Thoracic aorta endothelial cell (primary cell): ENCODE measurements around the genes ZNF12, COL28A1 and MIOS.

DNA sequence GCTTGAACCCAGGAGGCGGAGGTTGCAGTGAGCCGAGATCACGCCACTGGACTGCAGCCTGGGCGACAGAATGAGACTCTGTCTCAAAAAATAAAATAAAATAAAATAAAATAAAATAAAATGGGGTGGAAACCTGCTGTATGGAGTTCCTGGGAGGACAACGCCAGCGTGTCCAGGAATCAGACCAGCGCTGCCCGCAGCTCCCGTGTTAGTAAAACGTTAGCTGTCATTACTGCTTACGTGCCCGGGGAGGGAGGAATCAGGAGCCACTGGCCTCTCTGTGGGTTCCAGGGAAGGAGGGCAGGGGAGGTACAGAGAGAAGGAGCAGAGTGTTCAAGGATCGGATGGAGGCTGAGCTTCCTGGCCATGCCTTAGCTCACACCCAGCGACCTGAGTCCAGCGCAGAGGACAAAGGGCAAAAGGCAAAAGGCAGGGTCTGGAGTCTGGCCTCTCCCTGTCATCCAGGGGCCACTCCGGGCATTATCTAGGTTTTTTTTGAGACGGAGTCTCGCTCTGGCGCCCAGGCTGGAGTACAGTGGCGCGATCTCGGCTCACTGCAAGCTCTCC is 22.2 kb upstream of the ACTB start:
- CAGE, long polyA plus RNA, result no peak

GRCh38 chr7:5636003-5636284 is 43.3 kb downstream of the FSCN1 start:
- CAGE, long polyA plus RNA, result no peak

GRCh38 chr7:5690827-5691645 is 90.4 kb downstream of the RNF216 start:
- CAGE, long polyA plus RNA, result no peak

DNA sequence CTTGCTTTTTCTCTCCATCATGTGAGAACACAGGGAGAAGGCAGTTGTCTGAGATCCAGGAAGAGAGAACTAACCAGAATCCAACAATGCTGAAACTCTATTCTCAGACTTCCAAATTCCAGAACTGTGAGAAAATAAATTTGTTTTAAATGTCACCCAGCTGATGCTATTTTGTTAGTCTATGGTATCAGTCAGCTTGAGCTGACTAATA is 15.0 kb downstream of the RNF216 start:
- CAGE, long polyA plus RNA, result no peak

GRCh38 chr7:5831034-5831833 is 49.4 kb upstream of the OCM start:
- CAGE, long polyA plus RNA, result no peak

GRCh38 chr7:6015697-6016387 is 6.8 kb downstream of the AIMP2 start:
- CAGE, long polyA plus RNA, result no peak

DNA sequence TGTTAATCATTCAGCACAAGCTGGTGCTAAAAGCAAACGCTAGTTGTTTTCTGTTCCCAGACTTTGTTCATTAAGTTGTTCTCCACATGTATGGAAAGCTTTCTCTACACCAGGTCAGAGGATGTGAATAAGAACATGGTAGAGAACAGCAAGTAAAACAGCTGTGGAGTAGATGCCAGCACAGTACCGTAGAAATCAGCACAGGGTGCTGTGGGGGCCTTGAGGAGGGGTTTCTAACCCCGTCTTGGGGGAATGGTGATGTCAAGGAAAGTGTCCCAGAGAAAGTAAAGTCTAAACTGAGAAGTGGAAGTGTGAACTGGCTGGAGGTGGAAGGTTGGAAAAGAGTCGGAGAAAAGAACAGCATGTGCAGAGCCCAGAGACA is 4.1 kb downstream of the USP42 start:
- CAGE, long polyA plus RNA, result no peak

DNA sequence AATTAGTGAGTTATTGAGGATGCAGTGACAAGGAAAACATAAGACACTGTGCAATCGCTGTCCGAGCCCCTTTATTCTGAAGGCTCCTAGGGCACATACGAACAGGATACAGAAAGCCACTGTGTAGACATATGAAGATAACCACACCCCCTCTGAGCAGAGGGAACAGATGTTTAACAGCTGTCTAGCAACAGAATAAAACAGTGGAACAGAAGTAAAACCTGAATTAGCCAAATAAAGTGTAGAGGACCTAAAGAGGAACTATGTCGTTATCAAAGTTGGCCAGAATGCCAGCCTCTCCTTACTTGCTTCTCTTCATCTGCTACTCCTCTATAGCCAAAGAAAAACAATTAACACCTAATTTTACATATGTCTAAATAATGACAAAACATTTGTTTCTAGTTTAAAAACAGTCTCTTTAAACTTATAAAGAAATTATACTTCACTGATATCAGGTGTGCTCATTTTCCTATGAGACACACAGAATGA is 43.5 kb downstream of the CYTH3 start:
- CAGE, long polyA plus RNA, result no peak

DNA sequence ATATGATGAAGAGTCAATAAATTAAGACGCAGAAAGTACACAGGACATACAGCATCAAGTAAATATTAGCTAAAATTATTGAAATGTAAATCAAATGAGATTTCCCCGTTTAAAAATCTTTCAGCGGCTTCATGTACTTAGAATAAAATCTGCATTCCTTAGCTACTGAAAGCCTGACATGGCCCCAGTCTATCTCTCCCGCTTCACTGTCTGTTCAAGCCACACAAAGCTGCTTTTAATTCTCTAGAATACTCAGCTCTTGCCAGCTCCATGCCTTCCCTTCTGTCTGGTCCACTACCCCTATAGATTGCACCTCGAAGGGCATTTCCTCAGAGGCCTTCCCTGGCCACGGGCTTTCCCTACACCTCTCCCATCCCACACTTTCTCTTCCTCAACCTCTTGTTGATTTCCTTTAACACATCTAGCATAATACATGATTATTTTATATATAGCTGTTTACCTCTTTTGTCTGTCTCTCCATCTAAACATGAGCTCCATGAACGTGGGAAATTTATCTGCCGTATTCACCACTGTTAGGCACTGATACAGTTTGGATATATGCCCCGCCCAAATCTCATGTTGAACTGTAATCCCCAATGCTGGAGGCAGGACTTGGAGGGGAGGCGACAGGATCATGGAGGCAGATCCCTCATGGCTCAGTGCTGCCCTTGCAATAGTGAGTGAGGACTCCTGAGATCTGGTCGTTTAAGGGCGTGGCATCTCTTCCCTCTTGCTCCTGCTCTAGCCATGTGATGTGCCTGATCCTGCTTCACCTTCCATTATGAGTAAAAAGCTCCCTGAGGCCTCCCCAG is 5.9 kb downstream of the CYTH3 start:
- CAGE, long polyA plus RNA, result no peak

DNA sequence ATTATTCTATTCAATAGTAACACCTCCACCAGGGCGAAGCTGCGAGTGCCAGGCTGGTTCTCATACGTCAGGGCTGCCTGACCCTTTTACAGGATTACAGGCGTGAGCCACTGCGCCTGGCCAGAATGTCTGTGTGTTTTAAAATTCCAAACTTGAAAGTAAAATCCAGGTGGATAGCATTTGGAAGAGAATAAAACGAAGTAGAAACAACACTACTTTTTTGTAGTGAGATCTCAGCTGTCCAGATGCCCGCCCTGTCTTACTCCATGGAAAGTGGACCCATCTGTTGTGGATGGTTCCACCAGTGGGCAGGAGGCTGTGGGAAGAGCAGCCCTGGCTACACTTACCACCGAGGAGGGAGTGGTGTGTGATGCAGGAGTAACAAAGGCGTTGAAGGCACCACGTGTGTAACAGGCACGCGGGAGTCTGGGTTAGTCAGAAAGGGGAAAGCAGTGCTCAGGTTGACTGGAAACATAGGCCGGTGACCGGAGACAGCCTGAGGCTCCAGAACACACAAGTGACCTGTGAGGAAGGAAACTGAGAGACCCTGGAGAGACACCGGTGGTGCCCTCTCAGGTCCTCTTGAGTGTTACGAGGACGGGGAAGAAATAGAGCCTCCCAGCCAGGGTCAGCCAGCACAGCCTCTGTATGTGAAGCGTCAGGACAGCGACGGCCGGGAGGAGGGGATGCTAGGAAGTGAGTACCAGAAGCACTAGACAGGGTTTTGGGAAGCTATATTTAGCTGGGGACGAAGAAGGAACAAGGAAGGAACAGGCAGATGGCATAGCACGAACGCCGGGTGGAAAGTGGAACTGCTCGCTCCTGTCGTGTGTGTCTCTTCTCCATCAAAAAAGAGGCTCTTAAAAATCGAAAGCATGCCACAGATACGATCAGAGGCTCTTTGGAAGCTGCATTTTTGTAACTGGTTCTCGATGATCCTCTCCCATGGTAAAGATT is 21.6 kb downstream of the RAC1 start:
- CAGE, long polyA plus RNA, result no peak

- CAGE, long polyA plus RNA, result no peak
Observed at GRCh38 chr7:6578463-6578964, 1.3 kb downstream of the ZDHHC4 start.

GRCh38 chr7:6706269-6707500 is at the start of gene ZNF12:
ZNF12 (minus strand) TSS chr7:6706947.
- CAGE, long polyA plus RNA, result no peak

- CAGE, long polyA plus RNA, result no peak
Observed at GRCh38 chr7:7184638-7185363, 2.5 kb downstream of the C1GALT1 start.

DNA sequence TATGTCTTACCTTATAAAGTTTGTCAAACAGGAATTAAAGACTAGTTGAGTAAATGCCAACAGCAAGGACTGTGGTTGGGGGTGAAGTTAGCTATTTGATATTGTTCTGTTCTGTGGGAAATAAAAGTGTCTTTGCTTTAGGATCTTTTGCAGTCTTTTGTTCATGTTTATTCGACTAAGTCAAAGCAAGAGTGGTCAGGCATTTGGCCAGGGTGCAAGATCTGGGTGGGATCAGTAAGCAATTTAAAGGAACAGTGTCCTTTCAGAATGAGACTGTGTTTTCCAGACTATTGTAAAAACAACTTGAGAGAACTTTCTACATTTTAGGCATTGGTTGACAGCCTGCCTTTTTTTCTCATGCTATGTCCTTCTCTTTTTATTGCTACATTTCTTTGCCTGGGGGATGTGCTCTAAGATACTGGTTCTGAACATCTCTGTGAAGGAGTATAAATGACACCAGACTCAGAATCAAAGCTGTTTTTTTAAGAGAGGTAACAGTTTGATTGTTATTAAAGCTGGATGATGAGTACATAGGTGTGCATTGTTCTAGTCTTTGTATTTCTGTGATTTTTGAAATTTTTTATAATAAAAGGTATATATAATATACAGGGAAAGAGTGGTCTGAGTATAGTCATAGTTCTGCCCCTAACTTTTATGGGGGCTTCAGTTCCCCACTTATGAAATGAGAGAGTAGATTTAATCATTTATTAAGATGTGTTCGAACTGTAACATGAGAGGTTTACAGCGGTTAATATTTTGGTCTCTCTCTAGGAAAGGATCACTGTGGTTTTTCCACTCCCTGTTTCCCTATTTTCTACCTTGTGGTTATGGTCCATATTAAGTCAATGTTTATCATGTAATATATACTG is at the start of gene COL28A1:
Gene COL28A1 (minus strand): TSS at position 134 of the 869 bp plus-strand sequence.
- CAGE, long polyA plus RNA, result no peak

GRCh38 chr7:7566306-7567170 is at the start of gene MIOS:
MIOS (plus strand) TSS chr7:7566884.
- CAGE, long polyA plus RNA, result no peak

GRCh38 chr7:7719074-7719740 is 800 bp upstream of the RPA3 start:
- CAGE, long polyA plus RNA, result no peak

DNA sequence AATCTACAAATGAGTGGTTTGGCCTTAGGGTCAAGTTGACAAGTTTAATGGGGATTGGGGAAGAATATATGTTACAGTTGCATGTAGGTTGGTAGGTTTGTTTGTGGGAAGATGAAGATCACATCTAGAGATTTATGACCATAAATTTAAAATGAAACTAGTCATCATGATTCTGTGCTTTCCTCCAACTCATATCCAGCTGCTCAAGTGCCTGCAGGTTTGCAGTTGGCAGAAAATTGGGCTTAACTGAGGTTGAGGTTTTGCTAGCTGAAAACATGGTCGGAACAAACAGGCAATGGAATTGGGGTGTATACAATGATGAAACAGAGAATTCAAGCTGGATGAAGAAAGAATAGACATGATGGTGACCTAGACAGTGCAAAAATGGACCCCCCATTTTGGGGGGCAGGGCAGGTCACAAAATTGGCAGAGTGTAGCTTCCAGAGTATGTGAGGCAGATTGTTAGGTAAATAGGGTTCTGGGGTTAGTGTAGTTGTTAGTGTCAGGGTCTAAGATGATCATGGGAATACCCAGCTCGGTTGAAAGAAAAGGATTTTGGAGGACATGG is 121.4 kb upstream of the RPA3 start:
- CAGE, long polyA plus RNA, result no peak

DNA sequence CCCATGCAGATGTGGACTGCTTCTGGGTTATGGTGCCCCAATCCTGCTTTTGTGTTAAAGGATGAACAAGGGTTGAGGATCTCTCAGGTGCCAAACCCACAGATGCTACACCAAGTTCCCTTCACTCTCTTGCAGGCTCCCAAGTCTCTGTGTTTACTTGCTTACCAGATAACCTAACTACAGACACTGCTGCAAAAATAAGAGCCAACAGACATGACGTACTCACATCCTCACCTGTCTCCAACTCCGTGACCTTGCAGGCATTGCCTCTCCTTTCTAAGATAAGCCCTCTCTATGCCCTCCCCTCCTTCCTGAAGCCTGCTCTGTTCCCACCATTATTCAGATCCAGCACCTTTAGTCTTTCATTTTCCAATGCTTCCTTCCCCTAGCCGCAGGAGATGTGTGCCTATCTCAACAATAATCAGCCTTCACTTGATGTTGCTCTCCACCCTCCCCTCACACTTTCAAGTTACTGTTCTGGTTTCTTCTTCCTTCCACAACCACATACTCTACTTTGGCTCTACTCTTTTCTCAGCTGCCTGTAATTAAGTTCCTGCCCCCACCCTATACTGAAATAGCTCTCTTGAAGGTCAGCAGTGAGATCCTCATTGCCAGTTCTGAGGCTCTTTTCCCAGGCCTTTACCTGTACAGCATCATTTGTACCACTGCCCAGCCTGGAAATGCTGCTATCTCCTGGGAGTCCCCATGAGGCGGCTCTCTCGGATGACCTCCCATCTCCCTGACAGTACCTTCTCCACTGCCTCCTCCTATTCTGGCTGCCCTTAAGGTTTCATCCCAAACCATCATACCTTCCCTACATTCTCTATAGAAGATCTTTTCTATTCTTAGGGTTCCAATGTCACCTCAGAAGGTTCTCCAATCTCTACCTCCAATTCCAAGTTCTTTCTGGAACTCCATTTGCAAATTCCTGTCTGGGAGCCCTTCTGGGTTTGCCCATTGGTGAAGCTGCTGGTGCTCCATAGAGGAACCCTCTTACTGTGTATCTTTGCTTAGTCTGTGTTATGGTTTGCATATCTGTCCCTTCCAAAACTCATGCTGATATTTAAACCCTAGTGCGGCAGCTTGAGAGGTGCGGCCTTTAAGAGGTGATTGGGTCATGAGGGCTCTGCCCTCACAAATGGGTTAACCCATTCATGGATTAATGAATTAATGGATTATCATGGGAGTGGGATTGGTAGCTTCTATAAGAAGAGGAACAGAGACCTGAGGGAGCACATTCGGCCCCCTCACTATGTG is 129.6 kb downstream of the ICA1 start:
- CAGE, long polyA plus RNA, result no peak

DNA sequence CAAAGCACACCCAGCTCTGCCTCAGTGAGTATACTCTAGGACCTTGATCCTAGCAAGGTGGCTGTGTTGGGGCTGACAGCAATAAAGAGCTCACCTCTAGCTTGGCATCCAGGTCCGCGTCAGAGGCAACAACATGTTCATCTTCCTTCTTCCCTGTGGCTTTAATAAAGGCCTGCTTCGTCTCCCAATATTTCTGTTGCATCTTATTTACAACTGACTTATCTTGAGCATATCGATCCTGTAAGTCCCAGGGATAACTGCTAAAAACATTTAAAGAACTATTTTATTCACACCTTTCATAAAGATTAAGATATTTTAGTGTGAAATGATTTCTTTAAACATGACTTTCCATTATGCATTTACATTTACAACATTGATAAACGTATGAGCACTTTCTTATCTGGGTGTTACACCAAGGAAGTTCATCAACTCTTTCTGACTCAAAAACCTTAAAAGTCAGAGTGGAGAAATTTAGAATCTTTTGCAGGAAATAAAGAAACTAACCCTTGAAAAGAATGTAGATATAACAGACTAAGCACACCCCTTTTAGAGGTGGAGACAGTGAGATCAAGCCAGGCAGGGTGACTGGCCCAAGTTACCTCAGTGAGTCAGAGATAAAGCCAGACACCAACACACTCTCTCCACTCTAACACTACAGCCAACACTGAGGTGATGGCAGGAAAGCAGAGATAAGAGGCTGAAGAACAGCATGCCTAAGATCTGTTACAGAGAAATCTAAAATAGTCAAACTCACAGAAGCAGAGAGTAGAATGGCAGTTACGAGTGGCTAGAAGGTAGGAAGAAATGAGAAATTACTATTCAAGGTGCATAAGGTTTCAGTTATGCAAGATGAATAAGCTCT is 29.2 kb downstream of the ICA1 start:
- CAGE, long polyA plus RNA, result no peak

- CAGE, long polyA plus RNA, result no peak
Observed at GRCh38 chr7:8260861-8261220, 1.1 kb downstream of the ICA1 start.